Measurements from ENCODE around the gene TTC13.

DNA sequence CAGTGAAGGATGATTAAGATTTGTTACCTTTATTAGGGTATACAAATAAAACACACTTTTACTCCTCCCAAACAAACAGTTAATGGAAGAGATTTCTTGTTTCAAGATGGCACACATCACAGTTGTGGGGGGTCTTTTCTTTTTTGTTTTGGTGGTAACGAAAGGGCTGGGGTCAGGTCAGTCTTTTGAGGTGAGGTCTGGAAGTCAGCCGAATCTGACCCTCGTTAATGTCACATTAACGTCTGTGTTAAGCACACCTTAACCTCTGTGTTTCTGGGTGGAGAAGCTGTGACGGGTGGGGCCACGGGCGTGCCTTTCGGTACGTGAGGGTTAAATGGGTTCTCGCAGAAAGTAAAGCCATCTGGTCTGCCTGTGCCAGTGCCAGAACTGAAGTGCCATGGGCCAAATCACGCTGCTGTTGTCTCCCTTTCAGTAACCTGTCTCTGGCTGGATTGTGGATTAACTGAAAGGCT lies 14.3 kb downstream of the URB2 start:
- RRBS = no CpG with 5 or more reads among the region's 11 CpGs

- RRBS = no CpG with 5 or more reads among the region's 5 CpGs
These were observed 187.2 kb upstream of the GALNT2 start for GRCh38 chr1:229879779-229880264.

DNA sequence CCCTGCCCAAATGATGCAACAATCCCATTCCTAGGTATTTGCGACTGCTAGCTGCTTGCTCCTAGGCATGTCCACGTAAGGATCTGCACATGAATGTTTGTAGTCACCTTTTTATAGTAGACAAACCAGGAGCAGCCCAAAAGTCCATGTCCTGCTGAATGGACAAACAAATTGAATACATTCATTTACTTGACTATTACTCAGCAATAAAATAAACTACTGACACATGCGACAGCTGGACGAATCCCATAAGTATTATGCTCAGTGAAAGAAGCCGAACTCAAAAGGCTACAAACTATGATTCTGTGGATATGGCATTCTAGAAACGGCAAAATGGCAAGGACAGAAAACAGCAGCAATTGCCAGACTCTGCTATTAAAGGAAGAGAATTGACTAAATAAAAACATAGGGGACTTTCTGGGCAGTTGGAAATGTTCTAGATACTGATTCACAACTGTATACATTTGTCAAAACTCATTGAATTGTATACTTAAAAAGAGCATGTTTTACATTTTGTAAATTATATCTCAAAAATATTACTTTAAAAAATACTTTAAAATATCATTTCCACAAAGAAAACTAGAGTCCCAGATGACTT lies 161.8 kb upstream of the GALNT2 start:
- RRBS = no CpG with 5 or more reads among the region's 6 CpGs

DNA sequence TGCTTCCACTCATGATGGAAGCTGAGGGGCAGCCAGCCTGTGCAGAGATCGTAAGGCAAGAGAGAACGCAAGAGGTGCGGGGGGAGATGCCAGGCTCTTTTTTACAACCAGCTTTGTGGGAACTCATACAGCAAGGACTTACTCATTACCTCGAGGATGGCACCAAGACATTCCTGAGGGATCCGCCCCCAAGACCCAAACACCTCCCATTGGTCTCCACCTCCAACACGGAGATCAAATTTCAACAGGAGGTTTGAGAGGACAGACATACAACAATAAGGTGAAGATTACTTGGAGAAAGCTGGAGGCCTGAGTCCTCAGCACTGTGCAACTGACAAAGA lies 20.0 kb upstream of the GALNT2 start:
- RRBS = no CpG with 5 or more reads among the region's 6 CpGs

- RRBS = 3% methylated on average over 27 of the region's 67 CpGs
These were observed 559 bp downstream of the GALNT2 start for GRCh38 chr1:230067432-230068162.

DNA sequence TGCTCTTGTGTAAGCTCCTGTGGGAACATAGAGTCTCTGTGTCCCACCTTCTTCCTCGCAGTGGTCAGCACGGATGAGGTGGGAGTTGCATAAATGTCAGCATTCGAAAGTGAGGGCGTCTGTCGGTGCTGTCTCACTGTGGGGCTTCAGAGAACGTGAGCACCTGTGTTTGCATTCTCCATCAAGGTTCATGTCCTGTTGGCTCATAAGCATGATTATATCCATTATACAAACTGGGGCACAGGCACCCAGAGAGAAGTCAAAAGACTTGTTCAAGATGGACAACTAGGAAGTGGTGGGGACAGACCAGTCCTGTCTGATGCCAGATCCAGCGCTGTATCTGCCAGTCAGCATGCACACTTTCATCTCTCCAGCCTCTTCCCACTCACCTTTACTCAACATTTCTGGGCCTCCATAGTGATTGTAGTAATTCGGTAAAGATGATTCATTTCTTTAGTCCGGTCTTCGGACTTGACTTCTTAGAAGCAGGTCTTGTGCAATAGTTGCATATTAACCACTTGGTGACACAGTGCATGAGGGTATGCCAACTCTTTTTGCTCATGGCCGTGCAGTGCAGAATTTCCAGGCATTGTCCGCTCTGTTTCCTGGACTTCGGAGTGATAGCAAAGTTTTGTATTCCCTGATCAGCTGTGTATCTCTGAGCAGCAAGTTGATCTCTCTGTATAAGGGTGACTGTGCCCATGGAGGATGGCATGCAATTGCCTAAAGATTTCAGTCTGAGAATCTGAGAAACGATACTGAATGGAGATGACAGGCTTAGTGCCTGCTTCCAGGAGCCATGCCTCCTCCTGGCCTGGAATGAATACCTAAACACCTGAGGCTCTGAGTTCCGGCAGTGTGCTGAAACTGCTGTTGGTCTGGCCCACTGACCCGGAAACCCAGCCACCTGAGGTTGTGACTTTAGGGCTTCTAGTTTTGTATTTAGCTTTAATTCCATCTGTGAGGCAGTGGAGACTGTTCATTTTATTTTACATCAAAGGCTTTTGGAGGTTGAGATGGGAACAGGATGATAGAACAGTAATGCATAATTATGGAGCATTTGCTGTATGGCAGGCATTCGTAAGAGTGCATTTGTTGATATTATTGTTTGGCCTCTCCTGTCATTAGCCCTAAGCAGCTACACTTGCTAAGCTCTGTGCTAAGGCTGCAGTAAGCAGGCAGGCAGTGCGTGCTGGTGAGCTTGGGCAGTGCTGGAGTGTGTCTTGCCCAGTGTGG lies 38.9 kb downstream of the GALNT2 start:
- RRBS = no CpG with 5 or more reads among the region's 18 CpGs

DNA sequence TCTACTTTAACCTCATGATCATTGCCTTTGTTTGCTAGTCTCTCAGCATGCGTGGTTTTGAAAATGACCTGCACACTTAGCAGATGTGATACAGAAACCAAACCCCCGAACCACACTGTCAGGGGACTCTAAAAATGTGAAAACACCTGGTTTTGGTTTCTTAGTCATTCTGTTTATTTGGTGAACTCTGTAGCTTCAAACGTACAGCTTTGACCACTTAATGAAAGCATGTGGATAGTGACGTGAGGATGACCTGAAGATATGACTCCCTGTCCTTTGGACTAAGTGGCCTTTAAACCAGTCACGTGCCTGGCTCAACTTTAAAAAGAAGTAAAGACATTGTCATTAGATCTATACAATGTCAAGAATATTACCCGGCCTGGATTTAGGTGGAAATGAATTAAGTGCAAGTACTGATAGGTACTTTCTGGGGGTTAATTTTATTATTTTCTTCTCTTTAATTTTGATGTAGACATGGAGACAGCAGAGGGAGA lies 56.8 kb downstream of the GALNT2 start:
- RRBS = no CpG with 5 or more reads among the region's 6 CpGs

DNA sequence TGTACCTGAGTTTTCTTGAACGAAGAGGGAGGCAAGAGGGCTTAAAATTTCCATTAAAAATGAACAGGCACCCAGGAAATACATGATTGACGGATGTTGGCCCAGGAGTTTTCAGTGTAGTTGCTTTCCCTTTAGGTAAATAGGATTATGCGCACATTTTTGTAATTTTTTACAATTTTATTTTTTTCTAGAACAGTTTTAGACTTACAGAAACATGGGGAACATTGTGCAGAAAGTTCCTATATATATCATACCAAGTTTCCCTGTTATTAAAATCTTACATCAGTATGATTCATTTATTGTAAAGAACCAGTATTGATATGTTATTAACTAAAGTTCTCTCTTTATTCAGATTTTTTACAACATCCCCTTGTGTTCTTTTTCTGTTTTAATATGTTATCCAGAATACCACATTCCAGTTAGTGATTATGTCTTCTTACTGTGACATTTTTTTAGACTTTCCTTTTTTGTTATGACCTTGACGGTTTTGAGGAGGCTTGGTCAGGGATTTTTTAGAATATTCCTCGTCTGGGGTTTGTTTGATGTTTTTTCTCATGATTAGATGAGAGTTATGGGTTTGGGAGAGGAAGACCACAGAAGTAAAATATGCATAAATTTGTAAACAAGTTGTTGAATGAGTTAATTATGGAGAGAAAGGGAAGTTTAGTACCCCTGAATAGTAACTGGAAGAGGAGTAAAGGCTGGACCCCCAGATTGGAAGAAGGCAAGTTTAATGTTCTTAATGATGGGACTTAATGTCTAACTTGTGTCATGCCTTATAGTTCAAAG lies 101.7 kb downstream of the GALNT2 start:
- RRBS = no CpG with 5 or more reads among the region's 5 CpGs

DNA sequence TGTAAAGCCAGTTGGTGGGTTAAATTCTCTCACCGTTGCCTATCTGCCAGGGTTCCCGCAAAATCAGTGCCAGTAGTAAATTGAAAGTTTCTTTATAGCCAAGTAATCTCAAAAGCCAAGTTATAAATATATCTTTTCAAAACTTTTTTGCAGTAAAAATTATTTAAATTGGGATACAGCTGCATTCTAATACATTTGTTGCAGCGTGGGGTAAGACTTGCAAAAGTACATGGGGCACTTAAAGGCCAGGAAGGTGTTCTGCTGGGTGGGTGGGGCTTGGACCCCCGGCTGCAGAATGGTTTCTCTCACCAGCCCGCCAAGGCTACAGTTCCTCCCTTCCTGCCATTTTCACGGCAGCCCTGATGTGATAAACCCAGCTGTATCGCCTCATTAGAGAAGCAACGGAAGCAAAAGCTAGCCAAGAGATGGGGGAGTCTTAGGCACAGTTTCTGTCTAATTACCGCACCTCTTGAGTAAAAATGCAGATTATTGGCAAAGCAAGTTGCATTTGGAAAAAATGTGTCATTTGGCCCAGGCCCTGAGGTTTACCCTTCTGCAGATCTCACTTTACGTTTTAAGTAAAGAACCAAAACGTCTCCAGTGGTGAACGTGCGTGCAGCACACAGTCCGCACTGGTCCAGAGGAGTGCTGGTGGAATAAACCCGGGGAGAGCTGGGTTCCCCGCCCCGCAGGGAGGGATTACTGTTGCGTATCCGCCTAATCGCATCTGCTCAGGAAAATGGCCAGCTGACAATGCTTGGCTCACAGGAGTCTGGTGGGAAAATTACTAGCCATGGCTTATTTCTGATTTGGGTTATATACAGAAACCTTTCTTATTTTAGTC lies 109.8 kb downstream of the GALNT2 start:
- RRBS = no CpG with 5 or more reads among the region's 20 CpGs

DNA sequence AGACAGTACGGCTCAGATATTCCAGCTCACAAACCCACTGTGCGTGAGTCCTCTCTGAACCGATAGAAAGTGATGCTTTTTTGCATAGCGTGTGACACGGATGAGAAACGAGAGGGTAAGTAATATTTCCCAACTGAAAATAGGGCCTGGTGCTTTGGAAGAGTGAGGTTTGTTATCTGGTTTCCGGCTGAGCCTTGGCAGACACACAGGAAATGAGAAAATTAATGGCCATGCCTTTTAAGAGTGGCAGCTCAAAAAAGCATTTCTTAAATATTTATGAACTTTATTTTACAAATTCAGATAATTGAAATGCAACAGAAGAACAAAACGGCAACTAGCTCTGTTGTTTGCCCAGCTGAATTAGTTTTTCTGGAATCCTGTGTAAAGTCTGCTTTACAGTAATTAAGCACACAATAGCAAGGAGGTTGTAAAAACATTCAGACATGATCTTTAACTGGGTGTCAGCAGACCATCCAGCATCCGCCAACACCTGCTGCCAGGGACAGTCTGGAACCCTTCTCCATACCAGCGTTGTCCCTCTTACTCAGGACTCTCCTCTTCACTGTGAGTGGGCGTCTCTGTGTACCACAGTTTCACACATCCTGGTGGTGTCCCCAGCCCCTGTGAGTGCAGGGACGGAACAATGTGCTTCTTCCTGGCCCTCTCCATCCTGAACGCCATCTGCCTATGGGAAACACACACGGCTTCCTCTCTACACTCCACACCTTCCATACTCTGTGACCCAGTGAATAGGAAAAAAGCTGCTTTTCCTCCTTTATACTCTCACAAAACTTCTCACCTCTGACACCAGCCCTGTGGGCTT lies 155.4 kb downstream of the PGBD5 start:
- RRBS = no CpG with 5 or more reads among the region's 14 CpGs

GRCh38 chr1:230281354-230282268 lies 144.5 kb downstream of the PGBD5 start:
- RRBS = no CpG with 5 or more reads among the region's 27 CpGs

DNA sequence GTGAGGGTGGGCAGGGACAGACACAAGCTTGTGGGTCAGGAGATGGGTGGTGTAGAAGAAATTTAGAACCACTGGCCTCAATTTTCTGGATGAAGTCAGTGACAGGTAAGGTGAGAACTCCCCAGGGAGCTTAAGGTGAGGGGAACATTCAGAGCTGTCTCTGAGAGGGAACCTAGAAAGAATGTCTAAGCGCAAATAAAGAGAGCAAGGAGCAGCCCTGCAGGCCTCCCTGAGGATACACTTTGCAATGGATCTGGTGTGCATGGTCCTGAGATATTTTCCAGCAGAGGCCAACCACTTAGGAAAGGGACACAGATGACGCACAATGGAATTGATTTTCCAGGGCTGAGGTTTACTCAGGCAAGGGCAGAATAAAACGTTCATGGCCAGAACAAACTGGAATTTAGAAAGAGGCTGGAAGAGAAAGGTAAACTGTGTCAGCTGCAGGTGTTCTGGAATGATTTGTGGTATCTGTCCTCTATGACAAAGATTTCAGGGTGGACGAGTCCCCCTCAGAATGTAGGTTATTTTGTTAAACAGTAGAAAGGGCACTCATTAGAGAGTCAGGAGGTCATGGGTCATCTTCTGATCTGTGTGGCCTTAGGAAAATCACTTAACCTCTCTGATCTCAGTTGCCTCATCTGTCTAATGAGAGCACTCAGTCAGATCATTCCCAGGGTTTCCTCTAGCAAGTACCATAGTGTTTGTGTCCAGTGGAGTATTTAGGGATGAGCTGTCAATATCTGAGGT lies 61.7 kb upstream of the PGBD5 start:
- RRBS = no CpG with 5 or more reads among the region's 4 CpGs

GRCh38 chr1:230807884-230808402 lies 60.4 kb downstream of the C1orf198 start:
- RRBS = no CpG with 5 or more reads among the region's 3 CpGs

GRCh38 chr1:230977898-230979006 lies at the start of gene TTC13:
Gene TTC13 (minus strand): TSS chr1:230978861.
- RRBS = 2% methylated on average over 38 of the region's 101 CpGs

DNA sequence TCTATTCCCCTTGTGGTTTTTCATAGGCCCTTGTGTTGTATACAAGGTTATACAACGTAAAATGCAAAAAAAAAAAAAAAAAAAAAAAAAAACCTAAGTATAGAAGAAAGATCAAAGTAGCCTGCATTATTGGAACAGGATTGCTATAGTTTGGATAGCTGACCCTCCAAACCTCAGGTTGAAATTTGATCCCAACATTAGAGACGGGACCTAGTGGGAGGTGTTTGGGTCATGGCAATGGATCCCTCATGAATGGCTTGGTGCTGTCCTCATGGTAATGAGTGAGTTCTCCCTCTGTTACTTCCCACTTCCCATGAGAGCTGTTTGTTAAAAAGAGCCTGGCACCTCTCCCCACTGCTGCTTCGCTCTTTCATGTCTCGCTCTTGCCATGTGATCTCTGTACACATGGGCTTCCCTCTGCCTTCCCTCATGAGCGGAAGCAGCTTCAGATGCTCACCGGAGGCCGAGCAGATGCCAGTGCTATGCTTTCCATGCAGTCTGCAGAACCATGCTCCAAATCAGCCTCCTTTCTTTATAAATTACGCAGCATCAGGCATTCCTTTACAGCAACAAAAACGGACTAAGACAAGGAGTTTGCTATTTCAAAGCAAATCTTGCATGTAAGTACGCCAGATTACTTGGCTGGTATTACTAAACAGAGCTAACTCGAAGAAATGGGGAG lies 14.9 kb downstream of the C1orf131 start:
- RRBS = no CpG with 5 or more reads among the region's 11 CpGs

GRCh38 chr1:231241976-231242240 lies 896 bp downstream of the GNPAT start:
- RRBS = no CpG with 5 or more reads among the region's 4 CpGs

DNA sequence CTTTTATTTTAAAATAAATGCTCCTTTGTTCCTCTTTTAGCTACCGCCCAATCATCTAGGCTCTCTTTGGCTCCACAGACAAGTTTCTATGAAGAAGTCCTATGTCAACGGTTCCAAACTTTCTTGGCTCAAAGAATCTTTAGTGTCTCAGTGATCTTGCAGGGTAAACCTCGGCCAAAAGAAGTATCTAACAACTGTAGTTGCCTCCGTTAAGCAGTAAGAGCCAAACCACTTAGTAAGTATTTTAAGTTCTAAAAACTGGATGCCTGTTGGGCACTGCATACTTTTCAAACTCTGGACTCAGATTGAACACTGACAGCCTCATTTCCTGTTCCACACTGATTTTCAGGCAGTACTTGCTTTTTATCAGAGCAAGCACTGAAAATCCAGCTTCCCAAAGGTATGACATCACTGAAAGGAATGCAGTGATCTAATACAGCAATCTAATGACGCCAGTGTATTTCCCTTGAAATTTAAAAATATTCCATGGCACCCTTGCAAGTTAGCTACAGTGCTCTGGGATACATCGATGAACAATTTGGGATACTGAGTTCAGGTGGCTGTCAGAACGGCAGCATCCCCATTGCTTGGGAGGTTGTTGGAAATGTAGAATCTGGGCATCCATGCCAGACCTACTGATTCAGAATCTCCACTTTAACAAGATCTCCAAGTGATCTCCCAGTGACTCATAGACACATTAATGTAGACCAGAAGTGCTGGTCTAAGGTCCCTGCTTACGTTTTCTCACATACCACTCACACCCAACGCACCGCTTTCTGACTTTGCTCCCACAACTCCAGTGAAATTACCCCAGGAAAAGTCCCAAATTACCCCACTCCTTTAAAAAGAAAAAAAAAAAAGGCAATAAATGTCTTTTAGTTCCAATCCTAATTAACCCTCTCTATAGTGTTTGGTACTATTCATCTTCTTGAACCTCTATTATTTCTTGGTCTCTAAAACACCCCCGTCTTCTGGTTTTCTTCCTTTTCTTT lies 26.6 kb downstream of the EGLN1 start:
- RRBS = no CpG with 5 or more reads among the region's 11 CpGs

GRCh38 chr1:231529038-231529412 lies 556 bp downstream of the TSNAX start:
- RRBS = no CpG with 5 or more reads among the region's 4 CpGs

DNA sequence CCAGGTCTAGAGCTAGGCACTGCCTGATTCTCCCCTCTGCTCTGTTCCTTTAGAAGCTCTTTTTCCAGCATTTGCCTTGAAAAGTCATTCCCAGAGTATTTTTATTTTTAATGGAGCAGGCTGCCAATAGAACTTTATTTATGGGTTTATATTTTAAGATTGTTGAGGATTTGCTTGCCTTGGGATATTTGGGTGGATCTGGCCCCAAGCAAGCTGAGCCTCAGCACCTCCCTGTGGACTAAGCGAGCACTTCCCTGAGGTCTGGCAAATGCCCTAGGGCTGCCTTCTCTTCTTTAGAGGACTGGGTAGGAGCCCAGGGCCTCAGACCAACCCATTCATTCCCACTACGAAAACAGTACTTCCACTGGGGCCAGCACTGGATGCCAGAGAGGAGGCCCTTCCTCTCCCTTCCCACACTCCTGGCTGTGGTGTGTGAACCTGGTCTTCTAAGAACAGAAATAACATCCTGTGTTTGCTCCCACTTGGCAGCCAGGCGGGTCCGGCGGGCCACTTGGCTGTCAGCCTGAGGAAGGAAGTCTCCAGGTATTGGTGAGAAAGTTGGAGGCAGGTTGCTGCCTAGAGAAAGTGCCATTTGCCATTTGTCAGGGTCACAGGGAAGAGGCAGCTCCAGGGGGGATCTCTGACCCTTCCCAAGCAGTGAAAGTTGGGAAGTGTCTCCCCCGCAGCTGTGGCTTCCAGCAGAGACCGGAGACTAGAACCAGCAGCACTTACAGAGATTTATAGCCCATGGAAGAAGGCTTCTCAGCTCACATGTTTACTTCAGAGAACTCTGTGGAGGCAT lies 323.6 kb downstream of the SIPA1L2 start:
- RRBS = no CpG with 5 or more reads among the region's 7 CpGs

GRCh38 chr1:232628036-232628481 lies 1.9 kb downstream of the SIPA1L2 start:
- RRBS = no CpG with 5 or more reads among the region's 4 CpGs